ENCODE measurements around the genes GPR176, BAHD1 and RPUSD2.

DNA sequence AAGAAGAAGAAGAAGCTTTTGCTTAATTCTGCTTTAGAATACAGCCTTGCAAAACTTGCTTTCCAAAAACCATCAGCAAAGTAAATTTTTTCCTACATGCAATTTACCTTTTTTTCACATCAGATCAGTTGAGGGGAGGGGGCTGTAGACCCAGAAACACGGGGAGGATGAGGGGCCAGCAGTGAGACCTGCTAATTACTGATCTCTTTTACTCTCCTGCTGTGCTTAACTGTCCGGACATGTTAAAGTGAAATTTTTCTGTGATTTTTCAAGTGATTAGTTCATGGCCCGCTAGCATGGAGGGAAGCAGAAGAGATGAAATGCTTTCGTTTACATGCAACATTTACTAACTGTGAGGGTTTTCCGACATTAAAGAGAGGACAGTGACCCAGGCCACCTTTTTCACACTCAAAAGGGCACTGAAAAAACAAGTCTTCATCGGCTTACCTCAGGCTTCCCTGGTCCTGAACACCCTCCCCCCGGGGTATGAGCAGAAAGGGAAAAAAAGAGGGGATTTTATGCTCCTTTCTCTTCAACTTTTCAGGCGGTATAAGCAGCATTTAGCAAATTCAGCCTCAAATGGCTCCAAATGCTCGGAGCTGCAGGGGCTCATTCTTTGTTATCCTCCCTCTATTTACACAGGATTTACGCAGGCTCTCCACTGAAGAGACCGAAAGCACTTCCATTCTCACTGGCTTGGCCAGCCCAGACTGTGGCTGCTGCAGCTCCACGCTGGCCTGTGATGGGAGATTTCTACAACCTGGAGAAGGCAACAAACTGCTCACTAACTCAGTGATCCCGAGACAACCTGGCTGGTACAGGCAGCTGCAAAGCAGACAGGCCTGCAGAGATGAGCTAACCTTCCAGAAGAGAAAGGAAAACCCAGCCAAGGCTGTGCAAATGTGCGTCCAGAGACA is 54.6 kb downstream of the MEIS2 start:
- PRO-cap = no peak

GRCh38 chr15:37093462-37094000 is 6.8 kb downstream of the MEIS2 start:
- PRO-cap = no peak

GRCh38 chr15:37106575-37107763 is 6.6 kb upstream of the MEIS2 start:
- PRO-cap = no peak

GRCh38 chr15:37877728-37877983 is 56.8 kb upstream of the TMCO5A start:
- PRO-cap = no peak

GRCh38 chr15:38085055-38085645 is 150.7 kb downstream of the TMCO5A start:
- PRO-cap = no peak

- PRO-cap = no peak
These were observed 7.6 kb downstream of the SPRED1 start for GRCh38 chr15:38260102-38260840.

GRCh38 chr15:39172634-39173192 is 408.2 kb upstream of the THBS1 start:
- PRO-cap = no peak

GRCh38 chr15:39326735-39327299 is 254.1 kb upstream of the THBS1 start:
- PRO-cap = no peak

GRCh38 chr15:39433445-39433777 is 147.5 kb upstream of the THBS1 start:
- PRO-cap = no peak

DNA sequence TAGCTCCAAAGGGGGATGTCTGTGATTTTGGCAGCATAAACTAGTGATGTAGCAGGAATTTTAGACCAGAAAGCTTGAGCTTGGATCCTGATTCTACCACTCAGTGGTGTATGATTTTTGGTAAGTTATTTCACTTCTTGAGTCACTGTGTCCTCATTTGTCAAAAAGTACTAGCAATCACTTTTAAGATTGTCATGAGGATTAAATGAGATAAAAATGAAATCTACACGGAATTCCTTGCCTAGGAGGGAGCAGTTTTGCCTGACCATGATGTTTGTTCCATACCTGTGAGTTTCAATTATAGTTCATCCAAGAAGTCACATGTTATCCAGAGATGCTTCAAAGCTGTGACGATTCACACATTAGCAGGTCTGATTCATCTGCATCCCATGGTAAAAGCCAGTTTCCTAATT is 76.3 kb upstream of the THBS1 start:
- PRO-cap = no peak

GRCh38 chr15:39919715-39920506 is at the start of gene GPR176:
Gene GPR176 (minus strand): TSS chr15:39920266.
- PRO-cap = bidirectional peak, plus-strand start at chr15:39920358, minus-strand start at chr15:39920263

GRCh38 chr15:39922401-39923252 is 2.6 kb upstream of the GPR176 start:
- PRO-cap = no peak

DNA sequence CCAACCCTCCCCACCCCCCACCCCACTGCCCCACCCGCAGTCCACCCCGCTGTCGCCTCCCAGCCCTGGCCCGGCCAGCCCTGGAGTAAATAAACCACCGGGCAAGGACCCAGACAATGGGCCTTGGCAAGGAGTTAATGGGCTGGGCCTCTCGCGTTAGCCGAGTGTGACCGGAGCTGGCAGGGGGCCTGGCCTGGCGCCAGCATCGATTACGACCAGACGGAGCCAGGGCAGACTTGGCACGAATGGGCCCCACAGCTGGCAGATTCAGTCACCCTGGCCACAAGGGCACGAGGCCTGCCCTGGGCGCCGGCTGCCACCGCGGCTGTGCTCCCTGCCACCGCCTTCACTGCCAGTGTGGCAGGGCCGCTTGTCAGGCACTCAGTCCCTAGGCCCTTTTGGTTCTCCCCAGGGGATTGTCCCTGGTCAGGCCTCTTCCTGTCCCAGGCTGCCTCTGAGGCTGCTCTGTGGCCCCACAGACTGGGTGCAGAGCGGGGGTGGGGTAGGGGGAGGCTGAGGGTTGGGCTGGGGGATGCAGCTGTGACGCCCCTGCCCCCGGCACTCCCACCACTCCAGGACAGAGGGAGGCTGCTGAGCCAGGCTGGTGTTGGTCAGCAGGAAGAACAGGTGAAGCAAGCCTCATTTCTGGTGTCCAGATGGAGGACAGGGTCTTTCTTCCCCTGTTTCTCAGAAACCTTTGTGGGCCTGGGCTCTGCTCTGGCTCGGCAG is 30.3 kb upstream of the SRP14 start:
- PRO-cap = no peak

- PRO-cap = no peak
These were observed 12.4 kb downstream of the BMF start for GRCh38 chr15:40096086-40096836.

- PRO-cap = bidirectional peak, plus-strand start at chr15:40353998, minus-strand start at chr15:40353787
These were observed 2.9 kb downstream of the PHGR1 start for GRCh38 chr15:40353664-40354150.

- PRO-cap = bidirectional peak, plus-strand start at chr15:40440953, minus-strand start at chr15:40440787; unidirectional peak, plus-strand start at chr15:40441152
These were observed at the start of gene BAHD1 for GRCh38 chr15:40440860-40441519. Gene BAHD1 (plus strand): TSS chr15:40440953.

- PRO-cap = no peak
These were observed 868 bp downstream of the CHST14 start for GRCh38 chr15:40471306-40472398.

DNA sequence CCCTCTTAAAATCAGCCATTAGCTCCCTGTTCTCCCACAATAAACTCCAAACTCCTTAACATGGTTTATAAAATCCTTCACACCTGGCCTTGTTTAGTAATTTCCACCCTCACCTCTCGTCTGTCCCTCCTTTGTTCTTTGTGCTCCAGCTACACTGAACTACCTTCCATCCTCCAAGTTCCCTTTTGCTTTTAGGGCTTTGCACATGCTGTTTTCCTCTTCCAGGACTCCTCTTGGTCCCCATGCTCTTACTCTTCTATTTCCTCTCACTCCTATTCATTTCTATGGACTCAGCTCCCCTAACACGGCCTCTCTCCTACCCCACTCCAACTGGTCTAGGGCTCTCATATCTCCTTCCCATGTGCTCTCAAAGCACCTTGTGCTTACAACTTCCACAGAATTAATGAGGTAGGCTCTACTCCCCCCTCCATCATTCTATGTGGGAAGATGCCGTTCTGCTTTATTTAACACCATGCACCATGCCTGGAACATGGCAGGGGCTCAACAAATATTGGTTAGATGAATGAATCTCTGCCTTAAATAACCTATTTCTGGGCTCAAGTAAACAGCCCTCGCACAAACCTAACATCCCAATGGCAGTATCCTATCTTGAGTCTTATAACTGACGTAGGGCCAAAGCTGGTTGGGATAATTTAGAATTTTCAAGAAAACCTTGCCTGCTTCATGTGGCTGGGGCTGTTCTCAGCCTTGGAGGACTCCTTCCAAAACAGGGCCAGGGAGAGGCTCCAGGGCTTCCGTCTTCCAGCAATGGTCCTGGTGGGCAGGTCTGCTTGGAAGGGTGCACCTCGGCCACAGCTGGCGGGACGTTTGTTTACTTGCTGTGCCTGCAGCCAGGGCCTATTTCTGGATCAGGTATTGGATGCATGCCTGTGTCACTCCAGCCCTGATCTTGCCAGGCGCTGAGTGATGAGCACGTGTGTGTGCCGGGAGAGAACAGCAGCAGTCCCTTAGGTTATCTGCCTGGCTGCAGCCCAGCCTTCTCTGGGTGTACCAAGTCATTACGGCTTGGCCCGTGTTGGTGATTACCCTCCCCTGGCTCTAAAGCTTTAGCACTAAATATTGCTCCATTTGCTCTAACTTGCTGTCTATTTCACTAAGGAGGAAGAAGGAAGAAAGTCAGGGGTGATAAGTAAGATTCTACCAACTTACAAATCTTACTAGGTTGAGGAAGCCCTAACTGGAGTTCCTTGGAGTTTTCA is 15.3 kb downstream of the CCDC32 start:
- PRO-cap = no peak

GRCh38 chr15:40569020-40570122 is at the start of gene RPUSD2:
Gene RPUSD2 (plus strand): TSS chr15:40569299.
- PRO-cap = bidirectional peak, plus-strand start at chr15:40569365, minus-strand start at chr15:40569208

DNA sequence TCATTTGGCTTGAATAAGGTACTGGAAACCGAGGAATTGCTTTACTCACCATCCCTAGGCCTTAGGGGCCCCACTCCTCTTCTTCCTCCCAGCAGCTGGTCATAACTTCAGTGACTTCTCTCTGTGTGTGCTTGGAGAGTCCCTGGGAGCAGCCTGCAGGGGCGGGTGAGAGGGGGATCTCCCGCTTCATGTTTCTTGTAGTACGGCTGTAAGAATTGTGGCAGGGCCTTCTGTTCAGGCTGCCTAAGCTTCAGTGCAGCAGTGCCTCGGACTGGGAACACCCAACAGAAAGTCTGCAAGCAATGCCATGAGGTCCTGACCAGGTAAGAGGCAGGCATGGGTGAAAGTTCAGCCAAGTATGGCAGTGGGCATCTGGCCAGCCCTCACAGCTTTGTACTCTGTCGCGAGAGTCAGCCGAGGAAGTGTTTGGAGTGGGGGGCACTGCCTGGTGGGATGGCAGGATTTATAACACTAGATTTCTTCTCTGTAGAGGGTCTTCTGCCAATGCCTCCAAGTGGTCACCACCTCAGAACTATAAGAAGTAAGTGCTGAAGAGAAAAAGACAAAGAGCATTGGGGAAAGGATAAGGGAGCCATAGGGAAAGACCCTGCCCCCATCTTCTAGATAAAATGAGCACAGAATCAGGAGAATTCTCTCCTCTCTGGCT is 1.8 kb upstream of the DNAJC17 start:
- PRO-cap = unidirectional peak, minus-strand start at position 286 of the sequence

Data from left lobe of liver (tissue), 1 donor.